ENCODE measurements around a stretch of chr9.

GRCh38 chr9:2291973-2293111 is 277.2 kb downstream of the SMARCA2 start:
- RRBS: no CpG with 5 or more reads among the region's 10 CpGs

- RRBS: no CpG with 5 or more reads among the region's 1 CpG
Observed at GRCh38 chr9:2559566-2559950, 62.0 kb upstream of the VLDLR start.

GRCh38 chr9:2623314-2624239 is 2.0 kb downstream of the VLDLR start:
- RRBS: no CpG with 5 or more reads among the region's 33 CpGs

GRCh38 chr9:2727775-2728239 is 10.5 kb downstream of the KCNV2 start:
- RRBS: no CpG with 5 or more reads among the region's 4 CpGs

- RRBS: no CpG with 5 or more reads among the region's 3 CpGs
Observed at GRCh38 chr9:3398044-3398628, 127.7 kb downstream of the RFX3 start.

GRCh38 chr9:3508942-3509832 is 16.6 kb downstream of the RFX3 start:
- RRBS: no CpG with 5 or more reads among the region's 5 CpGs

- RRBS: no CpG with 5 or more reads among the region's 7 CpGs
Observed at GRCh38 chr9:3516357-3516938, 9.4 kb downstream of the RFX3 start.

DNA sequence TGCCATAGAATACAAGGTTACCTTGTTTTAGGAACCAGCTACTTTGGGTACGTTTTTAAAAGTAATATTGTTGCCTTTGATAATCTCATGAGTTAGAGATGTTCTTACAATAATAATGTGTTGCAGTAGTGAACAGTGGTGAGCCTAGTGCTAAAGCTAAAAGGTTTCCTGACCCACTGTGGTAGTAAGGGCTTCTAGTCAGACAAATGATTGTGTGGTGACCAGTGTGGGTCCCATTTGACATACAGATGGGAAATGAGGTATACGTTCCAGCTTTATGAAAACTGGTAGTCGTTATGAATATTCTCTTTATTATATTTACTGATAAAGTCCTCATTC is 1.8 kb upstream of the RFX3 start:
- RRBS: no CpG with 5 or more reads among the region's 3 CpGs

DNA sequence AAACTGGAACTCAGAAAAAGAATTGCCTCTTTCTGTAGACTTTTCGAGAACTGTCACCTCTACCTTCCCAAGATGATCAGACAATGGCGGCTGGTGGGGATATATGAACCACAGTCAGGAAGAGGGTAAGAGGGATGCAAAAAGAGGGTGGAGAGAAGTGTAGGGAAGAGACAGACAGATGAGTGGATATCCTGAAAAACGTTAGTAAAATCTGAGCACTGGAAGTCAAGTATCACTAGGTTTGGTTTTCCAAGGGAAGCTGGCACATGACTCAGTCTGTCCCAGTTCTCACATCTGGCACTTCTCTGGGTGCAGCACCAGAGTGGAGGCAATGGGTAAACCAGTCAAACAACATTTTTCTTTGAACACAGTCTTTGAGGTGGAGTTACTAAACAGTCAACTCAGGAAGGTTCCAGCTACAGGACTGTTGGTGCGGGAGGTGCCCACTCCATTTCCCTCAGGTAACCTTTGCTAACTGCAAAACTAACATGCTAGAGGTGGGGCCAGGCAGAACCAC is 301.3 kb upstream of the RFX3 start:
- RRBS: no CpG with 5 or more reads among the region's 4 CpGs

DNA sequence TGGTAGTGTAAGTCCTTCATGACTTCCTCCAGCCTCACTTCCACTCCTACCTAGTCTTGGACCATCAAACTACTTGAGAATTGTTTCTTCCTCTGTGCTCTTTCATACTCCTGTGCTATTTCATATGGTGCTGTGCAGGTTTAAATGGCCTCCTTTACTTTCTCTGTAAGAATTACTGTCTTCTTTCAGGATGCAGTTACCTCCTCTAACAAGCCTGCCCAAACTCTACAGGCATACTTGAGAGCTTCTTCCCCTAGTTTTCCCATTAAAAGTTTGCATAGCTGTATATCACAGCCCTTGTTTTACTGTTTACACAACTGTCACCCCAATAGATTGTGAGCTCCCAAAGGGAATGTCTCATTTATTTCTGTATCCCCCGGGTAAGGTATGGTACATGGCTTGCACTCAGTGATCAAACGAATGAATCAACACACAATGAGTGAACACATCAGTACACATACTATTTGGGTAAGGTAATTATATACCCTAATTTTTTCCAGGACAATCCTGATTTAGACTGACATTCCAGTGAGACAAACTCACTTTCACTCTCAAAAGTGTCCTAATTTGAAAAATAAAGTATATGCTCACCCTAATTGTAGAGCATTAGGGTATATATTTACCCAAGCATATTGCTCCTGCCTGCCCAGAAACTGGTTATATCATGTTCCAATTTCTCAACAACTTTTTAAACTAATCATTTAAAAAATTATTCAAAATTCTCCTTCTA is 190.0 kb downstream of the GLIS3 start:
- RRBS: no CpG with 5 or more reads among the region's 2 CpGs

- RRBS: no CpG with 5 or more reads among the region's 4 CpGs
Observed at GRCh38 chr9:4145347-4145941, 154.4 kb downstream of the GLIS3 start.

GRCh38 chr9:4424808-4425204 is 65.5 kb upstream of the SLC1A1 start:
- RRBS: no CpG with 5 or more reads among the region's 3 CpGs

GRCh38 chr9:4495595-4495979 is 5.3 kb downstream of the SLC1A1 start:
- RRBS: no CpG with 5 or more reads among the region's 3 CpGs

DNA sequence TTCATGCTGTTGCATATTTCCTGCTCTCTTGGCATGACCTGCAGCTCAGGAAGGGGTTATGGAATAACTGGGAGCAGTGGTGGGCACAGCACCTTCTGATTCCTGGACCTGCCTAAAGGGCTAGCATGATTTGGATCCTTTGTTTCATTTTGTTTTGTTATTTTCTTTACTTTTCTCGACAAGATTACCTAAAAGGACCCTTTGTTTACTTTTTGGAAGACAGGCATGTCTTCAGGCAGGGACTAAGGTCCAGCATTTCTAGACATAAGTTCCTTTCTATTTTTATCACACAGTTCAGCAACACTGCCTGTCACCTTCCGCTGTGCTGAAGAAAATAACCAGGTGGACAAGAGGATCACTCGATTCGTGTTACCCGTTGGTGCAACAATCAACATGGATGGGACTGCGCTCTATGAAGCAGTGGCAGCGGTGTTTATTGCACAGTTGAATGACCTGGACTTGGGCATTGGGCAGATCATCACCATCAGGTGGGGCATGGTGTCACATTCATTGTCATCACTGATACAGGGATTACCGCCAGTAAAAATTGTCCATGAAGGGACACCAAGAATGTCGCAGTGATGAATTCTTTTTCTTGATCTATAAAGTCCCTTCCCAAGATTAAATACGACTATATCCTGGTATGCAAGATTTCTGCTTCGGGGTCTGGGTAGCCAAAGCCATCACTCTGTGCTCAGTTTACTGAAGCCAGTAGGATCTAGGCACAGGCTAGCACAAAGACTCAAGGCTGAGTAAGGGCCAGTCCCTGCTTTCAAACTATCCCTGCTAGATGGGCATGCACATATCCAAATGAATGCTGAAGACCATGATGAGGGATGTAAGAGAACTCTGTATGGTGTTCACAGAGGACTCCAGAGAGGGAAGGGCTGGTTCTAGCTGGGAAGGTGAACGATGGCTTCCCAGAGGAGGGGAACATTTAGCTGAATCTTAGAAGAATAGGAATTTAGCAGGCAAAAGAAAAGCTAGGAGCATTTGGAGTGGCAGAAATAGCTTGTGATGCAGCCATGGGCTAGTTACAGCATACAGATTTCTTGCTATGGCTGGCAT is 85.5 kb upstream of the PLPP6 start:
- RRBS: no CpG with 5 or more reads among the region's 12 CpGs

GRCh38 chr9:4596059-4596534 is 66.0 kb upstream of the PLPP6 start:
- RRBS: no CpG with 5 or more reads among the region's 10 CpGs

- RRBS: no CpG with 5 or more reads among the region's 17 CpGs
Observed at GRCh38 chr9:4678599-4679305, 617 bp upstream of the CDC37L1 start.

GRCh38 chr9:4680694-4681384 is 1.5 kb downstream of the CDC37L1 start:
- RRBS: no CpG with 5 or more reads among the region's 4 CpGs

GRCh38 chr9:4853527-4854423 is 61.0 kb downstream of the RCL1 start:
- RRBS: no CpG with 5 or more reads among the region's 10 CpGs

GRCh38 chr9:4887561-4887949 is 94.8 kb downstream of the RCL1 start:
- RRBS: no CpG with 5 or more reads among the region's 4 CpGs

DNA sequence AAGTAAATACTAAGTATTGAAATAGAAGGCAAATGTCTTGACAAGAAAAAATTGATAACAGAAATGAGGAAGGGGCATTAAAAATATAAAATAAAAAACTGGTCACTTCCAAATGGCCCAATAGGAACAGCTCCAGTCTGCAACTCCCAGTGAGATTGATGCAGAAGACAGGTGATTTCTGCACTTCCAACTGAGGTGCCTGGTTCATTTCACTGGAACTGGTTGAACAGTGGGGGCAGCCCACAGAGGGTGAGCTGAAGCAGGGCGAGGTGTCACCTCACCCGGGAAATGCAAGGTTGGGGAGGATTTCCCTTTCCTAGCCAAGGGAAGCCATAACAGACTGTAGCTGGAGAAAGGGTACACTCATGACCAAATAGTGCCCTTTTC is 12.9 kb downstream of the RLN1 start:
- RRBS: no CpG with 5 or more reads among the region's 2 CpGs

All from AG04449 (cell line).